Fibroblast of the aortic adventitia (primary cell): ENCODE measurements around a stretch of chr3.

DNA sequence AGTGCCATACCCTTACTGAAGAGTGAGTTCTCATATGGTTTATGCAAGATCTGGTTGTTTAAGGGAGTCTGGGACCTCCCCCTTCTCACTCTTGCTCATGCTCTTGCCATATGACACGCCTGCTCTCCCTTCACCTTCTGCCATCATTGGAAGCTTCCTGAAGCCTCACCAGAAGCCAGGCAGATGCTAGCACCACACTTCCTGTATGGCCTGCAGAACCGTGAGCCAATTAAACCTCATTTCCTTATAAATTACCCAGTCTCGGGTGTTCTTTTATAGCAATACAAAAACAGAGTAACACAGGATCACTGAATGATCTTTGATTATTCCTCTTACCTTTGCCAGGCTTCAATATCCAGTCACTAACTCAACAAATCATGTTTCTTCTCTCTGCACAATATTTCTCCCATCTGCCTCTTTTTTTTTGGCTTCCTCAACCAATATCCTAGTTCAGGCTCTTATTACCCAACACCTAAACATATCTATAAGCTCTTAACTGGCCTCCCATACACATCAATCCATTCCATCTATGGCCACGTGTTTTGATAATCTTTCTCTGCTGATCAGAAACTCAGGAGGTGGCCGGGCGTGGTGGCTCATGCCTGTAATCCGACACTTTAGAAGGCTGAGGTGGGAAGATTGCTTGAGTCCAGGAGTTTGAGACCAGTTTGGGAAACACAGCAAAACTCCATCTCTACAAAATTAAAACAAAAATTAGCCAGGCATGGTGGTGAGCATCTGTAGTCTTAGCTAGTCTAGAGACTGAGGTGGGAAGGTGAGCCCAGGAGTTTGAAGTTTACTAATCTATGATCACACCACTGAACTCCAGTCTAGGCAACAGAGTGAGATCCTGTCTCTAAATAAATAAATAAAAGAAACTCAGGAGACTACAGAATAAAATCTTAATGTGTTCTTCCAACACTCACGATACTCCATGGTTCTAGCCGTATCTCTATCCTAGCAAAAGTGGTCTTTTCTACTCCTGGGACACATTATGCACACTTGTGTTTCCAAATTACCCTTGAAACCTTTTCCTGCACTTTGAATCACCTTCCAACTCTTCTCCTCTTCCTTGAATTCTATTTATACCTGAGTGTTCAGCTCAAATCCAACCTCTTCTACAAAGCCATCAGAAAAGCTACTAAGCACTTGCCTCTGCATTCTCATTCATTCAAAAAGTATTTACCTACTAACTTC lies 68.3 kb downstream of the IGF2BP2 start:
- CAGE, long polyA plus RNA = no peak

DNA sequence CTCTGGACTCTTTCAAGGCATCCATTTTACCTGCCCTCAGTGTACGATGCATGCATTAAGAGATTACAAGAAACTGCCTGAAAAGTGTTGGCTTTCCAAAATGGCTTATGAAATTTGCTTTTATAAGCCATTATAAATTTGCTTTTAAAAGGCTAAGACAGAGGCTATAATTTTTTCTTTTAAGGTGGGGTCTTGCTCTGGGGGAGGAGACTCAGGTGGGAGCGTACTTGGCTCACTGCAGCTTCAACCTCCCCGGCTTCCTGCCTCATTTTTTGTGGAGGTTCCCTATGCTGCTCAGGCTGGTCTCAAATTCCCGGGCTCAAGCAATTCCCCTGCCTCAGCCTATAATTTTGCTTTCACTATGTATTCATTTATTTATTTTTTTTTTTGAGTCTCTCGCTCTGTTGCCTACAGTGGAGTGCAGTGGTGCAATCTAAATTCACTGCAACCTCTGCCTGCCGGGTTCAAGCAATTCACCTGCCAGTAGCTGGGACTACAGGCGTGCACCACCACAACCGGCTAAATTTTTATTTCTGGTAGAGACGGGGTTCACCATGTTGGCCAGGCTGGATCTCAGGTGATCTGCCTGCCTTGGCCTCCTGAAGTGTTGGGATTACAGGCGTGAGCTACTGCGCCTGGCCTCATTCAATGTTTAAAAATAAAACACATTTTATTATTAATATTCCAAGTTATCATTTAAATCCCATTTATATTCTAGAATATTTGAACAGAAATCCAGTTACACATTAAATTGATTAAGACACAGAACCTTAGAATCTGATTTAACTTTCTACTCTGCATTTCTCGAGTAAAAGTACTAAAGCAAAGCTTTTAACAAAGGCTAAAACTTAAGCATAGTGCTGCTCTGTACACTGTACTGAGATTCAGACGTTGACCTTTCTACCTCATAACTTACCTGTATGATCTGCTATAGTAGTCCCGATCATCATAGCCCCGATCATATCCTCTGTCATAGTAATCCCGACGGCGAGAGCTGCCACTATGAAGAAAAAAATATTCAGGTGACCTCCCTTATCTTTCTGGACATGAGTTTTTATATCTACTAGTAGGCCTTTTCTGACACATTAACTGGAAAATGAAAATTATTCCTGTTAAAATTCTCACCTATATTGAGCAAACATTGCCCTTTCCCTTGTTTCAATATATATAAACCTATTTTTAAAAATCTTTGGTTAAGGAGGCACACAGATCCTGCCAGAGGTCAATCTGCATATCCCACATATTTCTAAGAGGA lies 17.2 kb downstream of the TRA2B start:
- CAGE, long polyA plus RNA = no peak

DNA sequence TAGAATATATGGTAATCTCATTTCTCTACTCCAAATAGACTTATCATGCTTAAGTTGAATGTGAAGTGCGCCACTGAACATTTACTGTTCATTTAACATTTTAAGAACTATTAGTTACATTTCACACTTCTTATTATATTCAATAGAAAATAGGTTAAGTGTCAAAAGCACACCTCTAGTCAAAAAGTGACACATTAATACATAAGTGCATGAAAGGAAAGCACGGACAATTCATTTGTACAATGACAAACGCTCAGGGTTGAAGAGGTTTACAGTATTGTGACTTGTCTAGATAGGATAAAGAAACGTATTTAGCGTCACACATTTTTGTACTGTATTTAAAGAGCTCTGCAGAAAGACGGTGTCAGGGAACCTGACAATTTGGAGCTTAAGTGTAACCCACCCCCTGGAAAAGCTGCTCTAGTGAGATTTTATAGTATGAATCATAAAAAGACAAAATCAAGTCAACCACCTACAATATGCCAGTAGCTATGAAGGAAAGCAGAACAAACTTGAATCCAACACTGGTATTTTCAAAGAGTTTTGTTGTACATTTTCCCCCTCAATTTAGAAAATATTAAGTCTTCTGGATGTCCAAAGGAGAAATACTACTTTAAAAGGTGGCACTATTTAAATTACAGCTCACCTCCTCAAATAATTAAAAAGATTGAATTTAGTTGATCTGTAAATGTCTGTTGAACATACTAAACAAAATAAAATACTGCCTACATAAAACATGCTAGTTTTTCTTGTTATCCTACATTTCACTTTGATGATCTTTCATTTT lies 5.6 kb downstream of the TRA2B start:
- CAGE, long polyA plus RNA = no peak

DNA sequence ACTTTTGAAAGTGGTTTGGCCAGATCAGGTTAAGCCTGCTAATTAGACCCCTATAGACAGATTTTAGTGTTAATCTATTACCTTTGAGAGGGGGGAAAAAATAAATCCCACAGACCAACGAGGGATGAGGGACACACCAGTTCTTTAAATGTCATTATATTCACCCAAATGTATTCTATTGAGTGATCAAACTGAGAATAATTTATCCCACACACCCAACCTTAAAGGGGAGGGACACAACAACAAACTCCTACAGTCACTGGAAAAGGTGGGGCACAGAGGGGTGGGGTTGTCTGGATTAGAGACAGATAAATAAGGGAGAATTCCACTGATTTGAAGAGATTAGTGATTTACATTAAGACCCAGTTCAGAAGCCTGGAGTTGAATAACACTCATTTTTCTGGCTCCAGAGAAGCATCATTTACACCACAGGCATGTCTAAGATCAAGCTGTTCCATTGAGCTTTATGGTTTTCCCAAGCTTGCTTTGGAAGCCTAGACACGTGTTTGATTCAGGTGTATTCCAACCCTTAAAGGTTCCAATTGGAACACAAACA lies 2.5 kb downstream of the TRA2B start:
- CAGE, long polyA plus RNA = no peak

GRCh38 chr3:186047647-186048357 lies 61.1 kb downstream of the ETV5 start:
- CAGE, long polyA plus RNA = no peak

DNA sequence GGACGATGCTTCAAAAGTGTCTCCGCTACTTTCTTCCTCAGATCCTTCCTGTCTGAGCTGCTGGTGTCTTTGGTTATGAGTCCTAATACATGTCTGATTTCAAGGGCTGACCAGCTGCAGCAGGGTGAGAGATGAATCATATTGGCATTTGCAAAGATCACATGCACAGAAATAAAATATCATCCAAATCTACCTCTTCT lies 116.8 kb upstream of the ETV5 start:
- CAGE, long polyA plus RNA = no peak

GRCh38 chr3:186281067-186281542 lies 80.9 kb downstream of the DGKG start:
- CAGE, long polyA plus RNA = no peak

GRCh38 chr3:186362861-186363422 lies 908 bp upstream of the DGKG start:
- CAGE, long polyA plus RNA = no peak

GRCh38 chr3:186493522-186494309 lies 50.5 kb downstream of the CRYGS start:
- CAGE, long polyA plus RNA = no peak

GRCh38 chr3:186599538-186599891 lies 13.3 kb upstream of the AHSG start:
- CAGE, long polyA plus RNA = no peak

GRCh38 chr3:186604892-186605419 lies 7.9 kb upstream of the AHSG start:
- CAGE, long polyA plus RNA = no peak

- CAGE, long polyA plus RNA = no peak
Observed at GRCh38 chr3:186606251-186606656, 6.6 kb upstream of the AHSG start.

DNA sequence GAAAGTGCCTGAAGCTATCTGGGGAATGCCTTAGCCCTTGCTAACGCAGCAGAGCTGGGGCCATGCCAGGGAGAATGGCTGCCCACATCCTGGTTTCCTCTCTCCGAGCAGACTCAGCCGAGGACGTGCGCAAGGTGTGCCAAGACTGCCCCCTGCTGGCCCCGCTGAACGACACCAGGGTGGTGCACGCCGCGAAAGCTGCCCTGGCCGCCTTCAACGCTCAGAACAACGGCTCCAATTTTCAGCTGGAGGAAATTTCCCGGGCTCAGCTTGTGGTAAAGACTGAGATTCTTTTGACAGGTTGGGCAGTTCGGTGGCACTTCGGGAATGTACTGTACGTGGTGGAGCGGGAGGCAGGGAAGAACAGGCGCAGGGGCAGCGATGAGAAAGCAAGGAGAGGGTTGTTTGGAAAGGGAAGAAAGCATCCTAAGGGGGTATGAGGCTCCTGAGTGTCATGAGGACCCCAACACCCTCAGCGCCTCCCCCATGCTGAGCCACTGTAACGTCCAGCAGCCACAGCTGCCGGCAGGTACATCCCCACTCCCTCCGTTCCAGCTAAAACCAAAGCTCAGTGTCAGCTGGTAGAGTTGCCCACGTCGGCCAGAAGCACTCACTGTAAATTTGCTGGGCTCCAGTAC lies 4.3 kb downstream of the AHSG start:
- CAGE, long polyA plus RNA = no peak

DNA sequence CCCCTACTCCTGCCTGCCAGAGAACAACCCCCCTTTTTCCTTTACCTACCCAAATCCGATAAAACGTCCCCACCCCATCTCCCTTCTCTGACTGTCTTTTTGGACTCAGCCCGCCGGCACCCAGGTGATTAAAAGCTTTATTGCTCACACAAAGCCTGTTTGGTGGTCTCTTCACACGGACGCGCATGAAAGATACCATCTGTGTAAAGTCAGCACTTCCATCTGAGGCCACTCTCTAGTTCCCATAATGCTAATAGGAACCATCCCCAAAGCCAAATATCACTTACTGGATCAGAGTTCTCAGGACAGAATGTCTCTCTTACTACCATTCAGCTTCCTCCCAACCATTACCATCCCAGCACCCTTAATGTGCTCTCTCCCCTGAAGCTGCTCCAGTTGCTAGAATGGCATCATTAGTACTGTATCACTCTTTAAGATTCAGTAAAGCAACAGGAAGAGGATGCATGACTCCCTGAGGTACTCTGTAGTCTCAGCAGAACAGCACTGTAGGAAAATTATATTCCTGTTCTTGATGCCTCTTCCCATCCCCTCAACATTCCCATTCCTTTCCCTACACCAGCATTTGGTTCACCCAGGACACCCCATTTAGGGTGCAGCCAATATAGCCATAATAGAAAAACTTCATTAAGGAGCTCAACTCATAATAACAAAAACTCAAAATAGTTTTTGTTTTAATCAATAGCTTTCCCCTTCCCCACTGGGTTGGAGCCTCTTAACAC lies 2.1 kb upstream of the HRG start:
- CAGE, long polyA plus RNA = no peak

- CAGE, long polyA plus RNA = no peak
Observed at GRCh38 chr3:186888555-186888971, 41.8 kb upstream of the ST6GAL1 start.

DNA sequence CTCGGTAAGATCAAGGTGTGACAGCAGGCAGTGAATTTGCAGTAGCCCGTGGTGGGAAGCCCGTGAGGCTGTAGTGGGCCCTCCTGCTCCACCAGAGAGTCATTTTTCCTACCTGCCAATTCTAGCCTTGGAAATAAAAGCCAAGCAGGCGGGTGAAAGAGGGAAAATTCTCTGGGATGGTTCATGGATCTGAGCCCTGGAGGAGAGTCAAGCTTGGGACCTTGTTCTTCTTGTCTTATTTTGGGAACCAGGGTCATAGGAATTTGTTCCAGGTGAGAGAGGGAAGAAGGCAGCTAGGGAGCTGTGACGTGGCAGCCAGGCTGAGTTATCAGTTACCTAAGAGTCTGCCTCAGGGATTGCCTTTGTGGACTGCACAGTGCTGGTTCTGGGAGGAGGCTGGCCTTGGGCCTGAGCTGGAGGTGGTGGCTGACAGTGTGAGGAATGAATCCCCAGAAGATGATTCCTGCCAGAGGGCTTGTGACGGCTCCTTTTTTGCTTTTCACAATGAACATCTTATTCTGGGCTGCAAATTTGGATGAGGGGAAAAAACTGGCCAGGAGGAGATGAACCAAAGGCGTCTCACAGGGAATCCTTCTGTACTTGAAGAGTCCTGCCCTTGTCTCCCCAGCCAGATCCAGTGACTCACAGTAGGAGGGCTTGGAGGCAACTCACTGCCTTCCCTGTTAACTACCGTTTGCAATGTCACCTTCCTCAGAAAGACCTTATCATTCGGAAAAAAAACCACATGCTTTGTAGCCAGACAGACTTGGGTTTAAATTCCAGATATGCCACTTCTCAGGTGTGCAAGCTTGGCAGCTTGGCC lies 18.9 kb downstream of the ST6GAL1 start:
- CAGE, long polyA plus RNA = no peak

DNA sequence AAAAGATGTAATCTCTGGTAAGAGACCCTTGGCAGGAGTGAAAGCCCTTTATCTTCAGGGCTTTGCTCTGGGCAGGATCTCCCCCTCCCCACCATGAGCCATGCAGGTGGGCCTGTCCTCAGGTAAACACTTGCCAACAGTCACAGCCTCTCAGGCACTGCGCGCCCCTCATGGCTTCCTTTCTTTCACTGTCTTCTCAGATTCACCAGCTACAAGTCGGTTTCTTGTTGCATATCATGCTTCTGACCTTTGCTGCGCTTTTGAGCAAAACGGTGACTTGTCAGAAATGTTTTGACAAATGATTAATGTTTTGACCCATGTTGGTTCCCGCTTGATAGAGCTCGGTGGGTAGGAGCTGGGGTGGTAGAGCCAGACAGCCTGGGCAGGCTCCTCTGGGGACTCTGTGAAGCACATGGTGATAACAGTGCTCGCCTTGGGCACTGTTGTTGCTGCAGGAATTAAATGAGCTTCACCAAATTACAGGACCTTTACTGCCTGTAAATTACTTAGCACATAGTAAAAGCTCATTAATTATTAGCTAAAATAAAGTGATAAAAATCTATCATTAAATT lies 95.7 kb downstream of the ST6GAL1 start:
- CAGE, long polyA plus RNA = no peak

GRCh38 chr3:187044110-187044803 lies 95.0 kb downstream of the RPL39L start:
- CAGE, long polyA plus RNA = no peak

DNA sequence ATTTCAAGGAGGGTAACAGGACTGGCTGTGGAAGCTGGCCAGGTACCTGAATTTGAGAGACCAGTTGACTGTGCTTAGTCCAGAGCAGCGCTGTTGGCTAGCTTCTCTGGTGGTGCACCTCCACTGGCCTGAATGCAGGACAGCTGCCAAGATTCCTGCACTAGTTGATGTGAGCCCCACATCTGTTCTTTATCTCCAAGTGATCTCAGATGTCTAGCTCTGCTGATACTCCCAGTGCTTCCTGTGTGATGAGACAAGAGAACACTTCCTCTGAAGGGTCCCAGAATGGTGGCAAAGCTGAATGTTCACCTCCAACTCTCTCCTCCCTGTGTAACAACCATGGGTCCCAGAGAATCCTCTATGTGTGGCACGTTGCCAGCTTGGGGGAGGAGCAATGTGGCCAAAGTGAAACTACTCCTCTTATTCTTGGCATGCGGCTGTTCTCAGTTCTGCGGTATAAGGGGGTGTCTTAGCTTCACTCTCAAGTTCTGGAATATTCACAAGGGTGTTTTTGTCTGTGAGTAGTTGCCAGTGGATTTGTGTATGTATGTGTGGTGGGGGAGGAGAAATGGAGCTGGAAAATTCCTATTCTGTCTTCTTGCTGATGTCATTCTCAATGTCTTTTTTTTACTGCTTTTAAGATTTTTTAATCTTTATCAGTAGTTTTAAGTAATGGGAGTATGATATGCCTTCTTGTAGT lies 37.6 kb downstream of the RPL39L start:
- CAGE, long polyA plus RNA = no peak

- CAGE, long polyA plus RNA = no peak
Observed at GRCh38 chr3:187222596-187223213, 25.4 kb downstream of the RTP1 start.